Fallopian tube (tissue), 1 donor: ENCODE results near the gene EPG5.

DNA sequence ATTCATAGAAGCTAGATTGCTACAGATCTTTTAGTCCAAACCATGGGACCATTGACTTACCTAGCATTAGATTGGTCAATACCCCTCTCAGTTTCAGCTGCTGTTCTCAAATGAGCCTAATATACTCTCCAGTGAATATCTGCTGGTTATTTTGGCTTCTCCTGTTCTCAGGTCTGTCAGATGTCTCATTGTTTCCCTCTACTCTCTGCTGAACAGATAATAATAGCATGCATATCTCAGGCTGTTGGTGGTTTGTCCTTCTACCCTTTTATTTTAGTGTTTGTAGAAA lies 99.5 kb downstream of the FHOD3 start:
- PRO-cap = no peak

DNA sequence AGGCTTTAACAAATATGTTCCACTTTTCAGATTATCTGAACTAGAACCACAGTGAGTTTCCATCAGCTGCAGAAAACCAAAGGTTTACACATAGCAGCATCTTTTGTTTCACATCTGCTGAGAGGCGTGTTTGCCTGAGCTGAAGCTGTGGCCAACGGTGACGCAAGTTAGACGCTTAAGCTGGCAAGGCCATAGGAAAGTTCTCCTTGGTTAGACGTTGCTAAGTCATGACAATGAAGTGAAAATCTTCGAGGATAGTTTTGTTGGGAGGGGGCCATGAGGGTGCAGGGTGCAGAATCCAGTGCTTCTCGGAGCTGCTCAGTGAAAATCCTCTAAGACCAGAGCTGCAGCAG lies 105.2 kb downstream of the FHOD3 start:
- PRO-cap = no peak

- PRO-cap = no peak
Observed at GRCh38 chr18:36457575-36458291, 160.2 kb downstream of the FHOD3 start.

- PRO-cap = unidirectional peak, minus-strand start at chr18:36694175
Observed at GRCh38 chr18:36693949-36694705, 134.7 kb downstream of the TPGS2 start.

DNA sequence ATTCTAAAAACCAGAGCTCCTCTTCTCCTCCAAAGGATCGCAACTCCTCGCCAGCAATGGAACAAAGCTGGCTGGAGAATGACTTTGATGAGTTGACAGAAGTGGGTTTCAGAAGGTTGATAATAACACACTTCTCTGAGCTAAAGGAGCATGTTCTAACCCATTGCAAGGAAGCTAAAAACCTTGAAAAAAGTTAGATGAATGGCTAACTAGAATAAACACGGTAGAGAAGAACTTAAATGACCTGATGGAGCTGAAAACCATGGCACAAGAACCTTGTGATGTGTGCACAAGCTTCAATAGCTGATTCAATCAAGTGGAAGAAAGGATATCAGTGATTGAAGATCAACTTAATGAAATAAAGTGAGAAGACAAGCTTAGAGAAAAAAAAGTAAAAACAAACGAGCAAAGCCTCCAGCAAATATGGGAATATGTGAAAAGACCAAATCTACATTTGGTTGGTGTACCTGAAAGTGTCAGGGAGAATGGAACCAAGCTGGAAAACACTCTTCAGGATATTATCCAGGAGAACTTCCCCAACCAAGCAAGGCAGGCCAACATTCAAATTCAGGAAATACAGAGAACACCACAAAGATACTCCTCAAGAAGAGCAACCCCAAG lies 132.1 kb downstream of the KIAA1328 start:
- PRO-cap = no peak

GRCh38 chr18:37568617-37569244 lies 3.1 kb upstream of the CELF4 start:
- PRO-cap = no peak

GRCh38 chr18:39086254-39086617 lies 1520.6 kb upstream of the CELF4 start:
- PRO-cap = no peak

DNA sequence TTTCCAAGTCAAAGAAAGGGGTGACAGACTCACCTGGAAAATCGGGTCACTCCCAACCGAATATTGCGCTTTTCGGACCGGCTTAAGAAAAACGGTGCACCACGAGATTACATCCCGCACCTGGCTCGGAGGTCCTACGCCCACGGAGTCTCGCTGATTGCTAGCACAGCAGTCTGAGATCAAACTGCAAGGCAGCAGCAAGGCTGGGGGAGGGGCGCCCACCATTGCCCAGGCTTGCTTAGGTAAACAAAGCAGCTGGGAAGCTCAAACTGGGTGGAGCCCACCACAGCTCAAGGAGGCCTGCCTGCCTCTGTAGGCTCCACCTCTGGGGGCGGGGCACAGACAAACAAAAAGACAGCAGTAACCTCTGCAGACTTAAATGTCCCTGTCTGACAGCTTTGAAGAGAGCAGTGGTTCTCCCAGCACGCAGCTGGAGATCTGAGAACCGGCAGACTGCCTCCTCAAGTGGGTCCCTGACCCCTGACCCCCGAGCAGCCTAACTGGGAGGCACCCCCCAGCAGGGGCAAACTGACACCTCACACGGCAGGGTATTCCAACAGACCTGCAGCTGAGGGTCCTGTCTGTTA lies 323.0 kb upstream of the PIK3C3 start:
- PRO-cap = no peak

- PRO-cap = no peak
Observed at GRCh38 chr18:41695443-41695991, 259.5 kb upstream of the PIK3C3 start.

- PRO-cap = no peak
Observed at GRCh38 chr18:44802877-44803577, 122.3 kb downstream of the SETBP1 start.

- PRO-cap = no peak
Observed at GRCh38 chr18:44977595-44978159, 297.0 kb downstream of the SETBP1 start.

GRCh38 chr18:45106103-45106593 lies 425.5 kb downstream of the SETBP1 start:
- PRO-cap = no peak

DNA sequence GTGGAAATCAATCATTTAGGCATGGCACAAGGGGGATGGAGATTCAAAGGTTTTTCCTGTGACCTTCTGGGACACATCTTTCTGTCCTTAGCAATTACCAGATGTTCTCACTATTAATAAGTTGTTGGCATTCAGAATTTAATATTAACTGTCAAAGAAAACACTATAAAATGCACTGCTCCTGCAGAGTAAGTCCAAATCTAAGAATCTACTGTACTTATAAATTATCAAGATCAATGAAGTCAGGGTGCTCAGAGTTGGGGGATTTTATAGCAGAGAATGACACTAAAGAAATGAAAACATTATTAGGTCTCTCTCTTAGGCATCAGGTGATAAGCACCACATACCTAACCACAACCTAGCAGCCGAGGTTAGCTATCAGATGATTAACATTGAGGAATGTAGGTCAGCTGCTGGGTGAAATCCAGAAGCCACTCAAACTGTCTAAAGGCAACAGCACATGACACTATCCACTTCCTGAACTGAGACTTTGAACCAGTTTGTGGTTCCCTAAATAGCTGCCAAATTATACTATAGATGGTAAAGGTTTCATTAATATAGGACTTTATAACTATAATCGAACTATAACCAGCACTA lies 4.8 kb downstream of the EPG5 start:
- PRO-cap = no peak

- PRO-cap = bidirectional peak, plus-strand start at chr18:45967573, minus-strand start at chr18:45967273
Observed at GRCh38 chr18:45967007-45967777, at the start of gene EPG5. Gene EPG5, minus strand, starts transcription at chr18:45967329.

DNA sequence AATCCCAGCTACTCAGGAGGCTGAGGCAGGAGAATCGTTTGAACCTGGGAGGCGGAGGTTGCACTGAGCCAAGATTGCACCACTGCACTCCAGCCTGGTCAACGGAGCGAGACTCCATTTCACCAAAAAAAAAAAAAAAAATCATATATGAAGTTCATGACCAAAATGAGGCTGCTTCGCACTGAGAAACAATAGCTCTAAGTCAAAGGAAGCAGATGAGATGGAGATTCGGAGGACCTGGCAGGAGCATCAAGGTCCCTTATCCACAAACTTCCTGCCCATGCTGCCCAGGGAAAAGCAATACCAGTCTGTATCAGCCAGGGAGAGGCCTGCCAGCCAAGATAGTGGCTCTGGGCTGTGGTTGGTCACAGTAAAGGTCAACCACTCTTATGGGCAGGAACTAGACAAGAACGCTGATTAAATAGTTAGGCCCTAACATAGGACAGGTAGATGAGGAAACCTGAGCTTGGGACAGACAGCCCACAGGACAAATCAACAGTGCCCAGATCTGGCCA lies 10.8 kb downstream of the PSTPIP2 start:
- PRO-cap = no peak

- PRO-cap = no peak
Observed at GRCh38 chr18:46174437-46175257, 813 bp downstream of the C18orf25 start.

- PRO-cap = no peak
Observed at GRCh38 chr18:46262904-46263260, 70.9 kb upstream of the RNF165 start.

GRCh38 chr18:46334753-46335250 lies 984 bp downstream of the RNF165 start:
- PRO-cap = no peak

DNA sequence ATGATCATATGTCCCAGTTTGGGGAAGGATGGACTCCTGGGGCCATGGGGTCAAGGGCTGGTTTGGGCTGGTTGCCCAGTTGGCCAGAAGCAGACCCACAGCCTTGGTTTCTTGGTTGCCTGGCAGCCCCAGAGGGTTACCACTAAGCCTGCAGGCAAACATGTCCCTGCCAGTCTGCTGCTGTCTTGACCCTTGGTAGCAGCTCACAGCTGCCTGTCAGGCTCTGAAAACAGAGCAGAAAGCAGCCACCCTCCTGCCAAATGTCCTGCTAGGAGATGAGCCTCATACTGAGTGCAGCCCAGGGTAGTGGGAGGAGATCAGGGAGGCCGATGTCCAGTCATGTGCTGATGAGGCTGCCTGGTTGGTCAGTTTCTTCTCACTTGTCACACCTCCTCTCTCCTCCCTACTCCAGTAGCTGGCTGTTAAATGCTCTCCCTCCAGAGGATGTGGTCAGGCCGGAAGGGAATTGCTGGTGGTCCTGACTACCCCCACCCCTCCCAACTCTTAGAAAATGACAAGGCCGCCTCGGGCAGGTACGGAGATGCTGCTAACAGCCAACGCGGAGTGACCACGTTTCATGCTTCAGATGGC lies 78.5 kb downstream of the RNF165 start:
- PRO-cap = unidirectional peak, plus-strand start at position 172 of the sequence; bidirectional peak, plus-strand start at position 440 of the sequence, minus-strand start at position 289 of the sequence

- PRO-cap = bidirectional peak, plus-strand start at chr18:46419197, minus-strand start at chr18:46419073
Observed at GRCh38 chr18:46418597-46419266, 84.9 kb downstream of the RNF165 start.